ENCODE measurements around a stretch of chr22.

- PRO-cap: unidirectional peak, minus-strand start at chr22:19521246
Measured at GRCh38 chr22:19521055-19521471, 3.1 kb downstream of the CLDN5 start.

DNA sequence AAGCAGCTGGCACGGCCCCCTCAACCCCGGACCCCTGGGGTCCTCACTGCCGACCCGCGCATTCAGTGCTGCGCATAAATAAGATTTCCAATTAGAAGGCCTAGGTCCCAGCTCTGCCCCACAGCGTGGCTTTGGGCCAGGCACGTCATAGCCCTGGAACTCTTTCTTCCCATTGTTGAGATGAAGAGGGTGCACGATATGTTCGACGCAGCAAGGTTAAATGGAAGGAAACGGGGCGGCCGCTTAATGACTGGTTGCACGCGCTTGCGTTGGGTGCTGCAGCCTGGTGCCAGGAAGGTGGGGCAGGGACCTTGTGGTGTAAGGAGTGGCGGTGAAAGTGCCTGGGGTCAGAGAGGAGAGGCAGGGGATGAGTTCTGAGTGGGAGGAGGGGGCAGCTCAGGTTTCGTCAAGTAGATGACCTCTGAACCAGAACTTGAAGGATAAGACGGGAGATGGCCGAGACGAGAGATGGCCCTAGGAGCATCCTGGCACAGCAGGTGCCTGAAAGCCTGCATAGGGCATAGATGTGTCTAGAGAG, 42.9 kb upstream of the CLDN5 start:
- PRO-cap: no peak

GRCh38 chr22:19572196-19572482, 47.9 kb upstream of the CLDN5 start:
- PRO-cap: no peak

DNA sequence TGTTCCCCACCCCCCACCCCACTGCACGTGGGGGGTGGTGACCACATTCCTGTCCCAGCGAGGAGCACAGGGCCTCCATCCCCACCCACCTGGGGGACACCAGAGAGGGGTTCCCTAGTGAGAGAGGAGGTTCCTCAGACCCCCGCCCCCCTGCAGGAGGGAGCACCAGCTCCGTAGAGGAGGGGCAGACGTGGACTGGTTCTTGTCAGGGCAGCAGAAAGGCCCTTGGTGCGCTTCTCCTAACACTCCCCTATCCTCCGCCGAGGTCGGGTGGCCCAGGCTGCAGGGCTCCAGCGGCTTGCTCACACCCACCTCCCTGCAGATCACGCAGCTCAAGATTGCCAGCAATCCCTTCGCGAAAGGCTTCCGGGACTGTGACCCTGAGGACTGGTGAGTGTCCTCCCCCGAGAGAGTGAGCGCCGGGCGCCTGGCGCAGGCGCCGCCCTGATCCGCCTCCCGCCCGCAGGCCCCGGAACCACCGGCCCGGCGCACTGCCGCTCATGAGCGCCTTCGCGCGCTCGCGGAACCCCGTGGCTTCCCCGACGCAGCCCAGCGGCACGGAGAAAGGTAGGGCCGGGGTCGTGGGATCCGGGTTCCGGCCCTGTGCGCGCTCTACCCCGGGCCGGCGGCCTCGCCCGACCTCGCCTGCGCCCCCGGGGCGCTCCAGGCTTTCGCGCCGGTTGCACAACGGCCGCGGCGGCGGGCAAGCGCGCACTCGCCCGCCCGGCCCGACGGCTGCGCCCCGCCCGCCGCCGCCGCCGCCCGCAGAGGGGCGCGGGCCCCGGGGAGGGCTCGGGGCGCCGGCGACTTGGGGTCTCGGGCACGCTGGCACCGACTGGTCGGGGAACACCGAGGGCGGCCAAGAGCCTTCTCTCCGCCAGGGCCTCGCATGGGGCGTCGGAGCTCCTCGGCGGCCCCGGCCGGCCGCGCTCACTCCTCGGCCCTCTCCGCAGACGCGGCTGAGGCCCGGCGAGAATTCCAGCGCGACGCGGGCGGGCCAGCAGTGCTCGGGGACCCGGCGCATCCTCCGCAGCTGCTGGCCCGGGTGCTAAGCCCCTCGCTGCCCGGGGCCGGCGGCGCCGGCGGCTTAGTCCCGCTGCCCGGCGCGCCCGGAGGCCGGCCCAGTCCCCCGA, 5.2 kb downstream of the TBX1 start:
- PRO-cap: bidirectional peak, plus-strand start at position 767 of the sequence, minus-strand start at position 663 of the sequence; unidirectional peak, plus-strand start at position 973 of the sequence

- PRO-cap: bidirectional peak, plus-strand start at chr22:19767214, minus-strand start at chr22:19767145
Measured at GRCh38 chr22:19766833-19767581, 6.4 kb downstream of the TBX1 start.

- PRO-cap: no peak
Measured at GRCh38 chr22:19844003-19845079, 10.3 kb downstream of the GNB1L start.

DNA sequence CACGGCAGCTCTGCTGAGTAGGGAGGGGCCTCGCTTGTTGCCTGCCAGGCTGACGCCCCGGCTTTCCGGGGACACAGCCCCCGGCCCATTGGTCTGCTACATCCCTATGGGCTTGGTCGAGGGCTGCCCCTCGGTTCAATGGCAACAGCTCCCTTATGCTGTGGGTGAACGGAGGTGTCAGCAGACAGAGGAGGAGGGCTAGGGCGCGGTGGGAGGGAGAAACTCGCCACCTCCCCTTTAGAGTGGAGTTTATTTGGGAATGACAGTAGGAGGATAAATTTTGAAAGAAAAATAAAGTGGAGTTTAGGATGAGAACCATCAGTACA, 37.8 kb upstream of the GNB1L start:
- PRO-cap: no peak

- PRO-cap: no peak
Measured at GRCh38 chr22:19930841-19931609, 10.5 kb upstream of the COMT start.

GRCh38 chr22:19938039-19938689, 3.4 kb upstream of the COMT start:
- PRO-cap: no peak

DNA sequence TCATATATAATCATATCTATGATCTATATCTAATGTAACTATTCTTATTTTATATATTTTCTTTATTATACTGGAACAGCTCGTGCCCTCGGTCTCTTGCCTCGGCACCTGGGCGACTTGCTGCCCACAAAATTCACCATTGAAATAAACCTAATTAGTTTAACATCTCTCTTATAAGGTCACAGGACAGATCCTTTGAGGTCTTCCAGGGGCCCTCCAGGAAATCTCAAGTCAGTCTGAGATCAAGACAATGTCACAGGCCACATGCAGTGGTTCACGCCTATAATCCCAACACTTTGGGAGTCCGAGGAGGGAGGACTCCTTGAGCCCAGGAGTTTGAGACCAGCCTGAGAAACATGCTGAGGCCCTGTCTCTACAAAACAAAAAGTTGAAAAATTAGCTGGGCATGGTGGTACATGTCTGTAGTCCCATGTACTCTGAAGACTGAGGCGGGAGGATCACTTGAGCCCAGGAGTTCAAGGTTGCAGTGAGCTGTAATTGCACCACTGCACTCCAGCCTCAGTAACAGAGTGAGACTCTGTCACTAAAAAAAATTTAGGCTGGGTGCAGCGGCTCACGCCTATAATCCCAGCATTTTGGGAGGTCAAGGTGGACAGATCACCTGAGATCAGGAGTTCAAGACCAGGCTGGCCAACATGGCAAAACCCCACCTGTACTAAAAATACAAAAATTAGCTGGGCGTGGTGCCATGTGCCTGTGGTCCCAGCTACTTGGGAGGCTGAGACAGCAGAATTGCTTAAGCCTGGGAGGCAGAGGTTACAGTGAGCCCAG, 6.7 kb upstream of the TXNRD2 start:
- PRO-cap: no peak

- PRO-cap: no peak
Measured at GRCh38 chr22:19970863-19972019, 29.6 kb upstream of the TXNRD2 start.

- PRO-cap: no peak
Measured at GRCh38 chr22:19975140-19975956, 33.7 kb upstream of the TXNRD2 start.

- PRO-cap: bidirectional peak, plus-strand start at chr22:19995784, minus-strand start at chr22:19995614
Measured at GRCh38 chr22:19995542-19996069, 21.0 kb downstream of the ARVCF start.

DNA sequence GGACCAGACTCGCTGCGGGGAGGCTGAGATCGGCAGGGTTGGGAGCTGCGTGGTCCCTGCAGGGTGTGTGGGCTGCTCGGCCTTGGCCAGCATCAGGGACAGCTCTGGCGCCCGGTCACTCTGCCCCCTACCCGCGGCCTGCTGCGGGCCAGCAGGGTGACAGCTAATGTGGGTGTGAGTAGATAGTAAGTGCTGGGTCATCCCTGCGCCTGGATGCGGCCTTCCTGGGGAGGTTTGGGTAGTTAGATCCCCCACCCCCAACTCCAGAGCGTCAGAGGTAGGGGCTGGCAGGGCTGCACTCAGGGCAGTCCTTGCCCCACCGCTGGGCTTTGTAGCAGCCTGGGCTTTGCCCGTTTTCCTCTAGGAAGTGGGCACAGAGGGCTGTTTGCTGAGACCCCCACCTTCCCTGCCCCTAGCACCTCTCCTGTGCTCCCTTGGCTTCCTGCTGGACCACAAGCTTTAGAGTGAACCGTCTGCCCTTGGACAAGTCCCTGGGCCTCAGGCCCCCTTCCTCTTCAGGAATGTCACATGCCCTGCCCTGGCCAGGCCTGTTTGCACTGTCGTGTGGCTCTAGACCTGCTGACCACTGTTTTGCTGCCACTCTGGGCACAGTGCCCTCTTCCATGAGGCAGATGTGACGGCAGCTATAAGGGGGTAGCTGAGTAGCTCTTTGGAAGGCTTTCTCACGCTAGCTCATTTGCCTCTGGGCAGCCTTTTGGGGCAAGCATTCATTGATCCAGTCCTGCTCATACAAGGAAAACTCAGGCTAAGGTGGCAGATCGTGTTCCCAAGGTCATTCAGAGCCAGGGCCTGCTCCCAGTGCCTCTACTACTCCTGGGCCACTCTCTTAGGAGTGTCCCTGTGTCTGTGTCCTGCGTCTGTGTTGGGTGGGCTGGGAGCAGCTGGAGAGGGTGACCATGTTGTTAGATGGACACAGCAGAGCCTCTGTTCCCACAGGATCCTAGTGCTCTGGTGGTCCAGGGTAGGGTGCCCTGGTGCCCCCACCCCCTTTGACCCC, 831 bp downstream of the TANGO2 start:
- PRO-cap: bidirectional peak, plus-strand start at position 118 of the sequence, minus-strand start at position 140 of the sequence; unidirectional peak, minus-strand start at position 523 of the sequence

DNA sequence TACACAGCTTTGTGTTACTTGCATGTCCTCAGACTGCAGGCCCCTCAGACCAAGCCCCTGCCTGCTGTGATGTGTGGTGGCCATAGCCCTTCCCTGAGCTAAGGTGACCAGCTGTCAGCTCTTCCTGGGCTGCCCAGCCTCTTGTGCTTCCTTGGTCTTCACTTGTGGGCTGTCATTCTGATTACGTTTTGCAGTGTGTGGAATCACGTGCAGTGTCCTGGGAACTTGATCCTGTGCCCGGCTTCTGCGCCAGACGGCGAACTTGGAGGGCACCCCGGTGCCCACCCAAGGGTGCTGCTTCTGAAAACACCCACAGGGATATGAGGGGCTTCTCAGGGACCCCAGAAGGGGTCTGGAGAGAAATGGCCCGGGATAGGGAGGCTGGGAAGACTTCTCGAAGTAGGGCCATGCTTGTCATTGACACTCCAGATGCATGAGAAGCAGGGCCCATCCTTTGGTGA, 1.6 kb downstream of the TANGO2 start:
- PRO-cap: no peak

DNA sequence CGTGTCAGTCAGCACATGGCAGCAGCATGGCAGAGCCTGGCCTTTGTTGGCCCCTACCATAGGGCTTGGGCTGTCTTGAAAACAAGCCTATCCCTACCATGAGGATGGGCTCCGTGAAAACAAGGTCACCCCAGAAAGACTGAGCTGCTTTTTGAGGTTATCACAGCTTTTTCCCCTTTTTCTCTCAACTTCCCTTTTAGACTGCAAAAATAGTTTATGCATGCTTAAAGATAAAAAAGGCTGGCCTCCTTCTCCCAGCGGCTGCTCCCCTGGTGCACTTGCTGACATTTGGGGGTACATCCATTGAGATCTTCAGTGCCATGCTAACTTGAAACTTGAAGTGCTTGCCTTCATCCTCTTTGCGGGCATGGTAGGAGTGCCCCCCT, 2.0 kb downstream of the TANGO2 start:
- PRO-cap: no peak

DNA sequence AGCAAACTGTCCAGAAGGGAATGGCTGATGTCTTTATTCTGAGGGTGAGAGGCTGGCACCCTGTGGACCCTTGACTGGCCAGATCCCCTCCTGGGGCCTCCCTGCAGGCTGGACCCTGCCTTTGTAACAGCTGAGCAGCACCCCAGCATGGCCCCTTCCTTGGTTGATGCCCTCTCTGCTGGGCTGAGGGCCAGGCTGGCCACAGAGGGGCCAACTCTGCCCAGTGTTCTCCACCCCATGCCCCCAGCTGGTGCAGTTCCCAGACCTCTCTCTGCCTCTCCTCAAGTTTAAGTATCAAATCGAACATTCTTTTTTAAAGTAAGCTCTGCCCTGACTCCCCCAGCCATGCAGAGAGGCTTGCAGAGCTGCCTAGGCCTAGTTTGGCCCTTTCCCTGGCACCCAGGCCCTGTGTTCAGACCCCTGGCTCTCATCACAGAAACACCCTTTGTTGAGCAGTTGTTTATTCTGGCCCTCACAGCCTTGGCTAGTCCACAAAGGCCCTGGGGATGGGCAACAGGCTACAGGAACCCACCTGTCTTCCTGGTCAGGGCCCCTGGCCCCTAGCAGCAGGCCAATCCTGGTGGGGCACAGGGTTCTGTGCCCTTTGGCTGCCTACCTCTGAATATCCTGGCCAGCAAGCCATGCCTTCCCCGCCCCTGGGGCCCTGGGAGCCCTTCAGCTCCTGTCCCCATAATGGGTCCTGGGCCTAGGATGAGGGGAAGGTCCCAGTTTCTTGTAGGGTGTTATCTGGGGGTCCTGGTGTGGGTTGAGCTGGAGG, 3.9 kb upstream of the RANBP1 start:
- PRO-cap: no peak

DNA sequence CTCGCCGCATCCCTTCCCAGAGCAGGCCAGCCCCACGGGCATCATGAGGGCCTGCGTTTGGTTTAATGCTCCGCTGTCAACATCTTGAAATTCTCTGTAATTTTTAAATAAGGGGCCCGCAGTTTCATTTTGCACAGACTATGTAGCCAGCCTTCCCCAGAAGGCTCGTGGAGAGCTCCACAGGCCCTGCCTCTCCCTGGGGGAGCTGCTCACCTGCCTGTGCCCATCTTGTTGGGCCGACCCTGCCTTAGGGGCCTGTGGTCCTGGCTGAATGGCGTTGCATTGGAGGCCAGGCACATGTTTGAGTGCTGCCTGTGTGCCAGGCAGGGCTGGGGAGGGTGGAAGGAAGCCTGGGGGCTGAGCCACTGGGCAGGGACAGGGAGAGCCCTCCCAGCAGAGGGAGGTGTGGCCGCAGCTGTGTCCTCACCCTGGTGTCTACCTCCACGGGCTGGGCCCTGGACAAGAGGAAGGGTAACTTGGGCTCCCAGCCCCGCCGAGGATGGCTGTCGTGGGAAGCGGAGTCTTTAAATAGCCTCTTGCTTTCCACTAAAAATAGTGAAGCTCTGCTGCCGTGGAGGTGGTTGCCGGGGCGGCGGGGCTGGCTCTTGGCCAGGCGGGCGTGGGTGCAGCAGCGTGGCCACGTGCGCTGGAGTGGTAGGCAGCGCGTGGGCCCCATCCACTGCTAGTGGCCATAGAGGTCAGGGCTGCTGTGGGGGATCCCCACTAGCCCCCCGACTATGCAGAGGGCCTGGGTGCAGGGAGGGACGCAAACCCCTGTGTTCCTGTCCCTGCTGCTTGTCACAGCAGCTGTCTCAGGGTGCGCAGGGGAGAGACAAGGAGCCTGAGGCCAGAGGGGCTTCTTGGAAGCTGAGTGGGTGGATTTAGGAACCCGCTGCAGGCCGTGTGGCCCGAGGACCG, 6.1 kb downstream of the ZDHHC8 start:
- PRO-cap: no peak

- PRO-cap: no peak
Measured at GRCh38 chr22:20145105-20145716, 5.6 kb downstream of the CCDC188 start.

DNA sequence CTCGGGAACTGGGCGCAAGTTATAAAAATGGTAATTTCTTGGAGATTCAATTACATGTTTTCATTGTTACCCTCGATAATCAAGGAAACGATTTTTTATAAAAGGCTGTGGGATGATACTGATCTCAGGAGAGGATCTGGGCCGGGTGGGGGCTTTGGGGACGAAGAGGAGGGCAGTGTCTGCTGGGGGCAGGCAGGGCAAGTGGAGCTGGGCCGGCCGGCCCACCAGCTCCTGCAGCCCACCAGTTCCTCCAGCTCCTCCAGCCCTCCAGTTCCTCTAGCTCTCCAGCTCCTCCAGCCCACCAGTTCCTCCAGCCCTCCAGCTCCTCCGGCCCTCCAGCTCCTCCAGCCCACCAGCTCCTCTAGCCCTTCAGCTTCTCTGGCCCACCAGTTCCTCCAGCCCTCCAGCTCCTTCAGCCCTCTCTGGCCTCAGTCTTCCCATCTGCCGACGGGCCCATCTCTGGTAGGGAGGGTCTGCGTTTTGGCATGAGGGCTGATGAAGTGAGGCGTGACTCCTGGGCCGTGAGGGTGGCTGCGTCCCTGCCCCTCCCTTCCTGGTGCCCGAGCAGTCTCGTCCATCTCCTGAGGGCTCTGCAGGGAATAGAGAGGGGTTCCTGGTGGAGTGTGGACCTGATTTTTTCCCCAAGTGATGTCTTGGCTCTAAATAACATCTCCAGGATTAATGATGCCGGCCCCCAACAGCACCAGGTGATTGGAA, 9.2 kb upstream of the CCDC188 start:
- PRO-cap: no peak

All from sciatic nerve (tissue), 1 donor.